Mesangial cell (primary cell): Measurements from ENCODE around the genes PHIP and BCKDHB.

GRCh38 chr6:75602221-75603242 is 852 bp downstream of the SENP6 start:
- RAMPAGE, long total RNA: no peak

GRCh38 chr6:77834437-77834869 is 181.6 kb downstream of the MEI4 start:
- RAMPAGE, long total RNA: no peak

GRCh38 chr6:77834870-77835119 is 182.0 kb downstream of the MEI4 start:
- RAMPAGE, long total RNA: no peak

DNA sequence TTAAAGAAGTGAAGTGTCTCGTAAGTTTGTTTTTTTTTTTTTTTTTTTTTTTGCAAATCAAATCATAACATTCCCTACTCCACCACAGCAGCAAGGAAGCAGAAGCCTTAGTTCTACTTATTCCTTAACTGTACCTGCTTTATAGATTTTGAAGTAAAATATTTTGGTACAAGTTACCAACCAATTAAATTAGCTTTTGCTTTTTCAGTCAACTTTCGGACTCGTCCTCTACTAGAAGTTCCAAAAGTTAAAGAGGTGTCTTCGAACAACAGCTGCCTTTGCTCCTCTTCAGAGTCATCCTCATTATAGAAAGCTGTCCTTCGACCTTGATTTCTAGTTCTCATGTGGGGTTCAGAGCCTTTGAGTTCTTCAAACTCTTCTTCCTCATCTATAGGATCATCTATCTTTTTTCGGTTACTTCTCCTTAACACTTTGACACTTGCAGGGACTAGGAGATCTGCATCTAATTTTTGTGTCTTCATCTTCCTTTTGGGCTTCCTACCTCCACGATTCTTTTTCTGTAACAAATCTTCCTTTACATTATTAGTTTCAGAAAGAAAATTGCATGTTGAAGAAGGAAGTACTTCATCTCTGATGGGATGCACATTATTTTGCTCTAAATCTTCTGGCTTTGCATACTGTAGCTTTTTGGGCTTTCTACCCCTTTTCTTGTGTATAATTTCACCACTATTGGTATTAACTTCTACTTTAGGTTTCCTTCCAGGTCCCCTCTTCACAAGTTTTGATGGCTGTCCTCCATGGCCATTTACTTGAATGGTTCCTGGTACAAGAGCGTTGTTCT is 73.4 kb downstream of the IRAK1BP1 start:
- RAMPAGE, long total RNA: no peak

DNA sequence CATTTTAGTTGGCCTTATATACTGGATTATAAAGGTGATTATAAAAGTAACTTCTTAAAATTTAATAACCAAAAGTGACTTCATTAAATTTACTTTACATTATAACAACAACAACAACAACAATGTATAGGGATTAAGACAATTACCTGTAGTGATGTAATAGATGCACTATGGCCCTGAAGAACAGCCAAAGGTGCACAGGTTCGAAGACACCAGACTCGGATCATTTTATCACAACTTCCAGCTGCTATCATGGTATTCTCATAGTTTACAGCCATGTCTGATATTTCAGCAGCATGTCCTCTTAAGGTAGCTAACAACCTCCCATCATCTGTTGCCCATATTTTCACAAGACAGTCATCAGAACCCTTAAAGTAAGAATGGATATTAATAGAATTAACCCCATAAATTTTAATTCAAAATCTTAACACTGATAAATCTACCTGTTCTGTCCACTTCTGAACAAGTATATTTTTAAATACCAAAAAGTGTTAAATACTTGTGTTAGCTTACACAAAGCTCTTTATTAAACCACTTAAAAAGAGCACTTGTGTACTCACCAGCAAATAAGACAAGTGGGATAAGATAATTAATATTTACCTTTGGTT is 52.2 kb downstream of the PHIP start:
- RAMPAGE, long total RNA: no peak

GRCh38 chr6:79077413-79078406 is at the start of gene PHIP:
Gene PHIP (minus strand): TSS chr6:79078254.
- RAMPAGE, long total RNA: start-site peak on the minus strand at chr6:79077885-79077957, 8 reads

GRCh38 chr6:79656751-79657564 is 25.8 kb downstream of the SH3BGRL2 start:
- RAMPAGE, long total RNA: no peak

DNA sequence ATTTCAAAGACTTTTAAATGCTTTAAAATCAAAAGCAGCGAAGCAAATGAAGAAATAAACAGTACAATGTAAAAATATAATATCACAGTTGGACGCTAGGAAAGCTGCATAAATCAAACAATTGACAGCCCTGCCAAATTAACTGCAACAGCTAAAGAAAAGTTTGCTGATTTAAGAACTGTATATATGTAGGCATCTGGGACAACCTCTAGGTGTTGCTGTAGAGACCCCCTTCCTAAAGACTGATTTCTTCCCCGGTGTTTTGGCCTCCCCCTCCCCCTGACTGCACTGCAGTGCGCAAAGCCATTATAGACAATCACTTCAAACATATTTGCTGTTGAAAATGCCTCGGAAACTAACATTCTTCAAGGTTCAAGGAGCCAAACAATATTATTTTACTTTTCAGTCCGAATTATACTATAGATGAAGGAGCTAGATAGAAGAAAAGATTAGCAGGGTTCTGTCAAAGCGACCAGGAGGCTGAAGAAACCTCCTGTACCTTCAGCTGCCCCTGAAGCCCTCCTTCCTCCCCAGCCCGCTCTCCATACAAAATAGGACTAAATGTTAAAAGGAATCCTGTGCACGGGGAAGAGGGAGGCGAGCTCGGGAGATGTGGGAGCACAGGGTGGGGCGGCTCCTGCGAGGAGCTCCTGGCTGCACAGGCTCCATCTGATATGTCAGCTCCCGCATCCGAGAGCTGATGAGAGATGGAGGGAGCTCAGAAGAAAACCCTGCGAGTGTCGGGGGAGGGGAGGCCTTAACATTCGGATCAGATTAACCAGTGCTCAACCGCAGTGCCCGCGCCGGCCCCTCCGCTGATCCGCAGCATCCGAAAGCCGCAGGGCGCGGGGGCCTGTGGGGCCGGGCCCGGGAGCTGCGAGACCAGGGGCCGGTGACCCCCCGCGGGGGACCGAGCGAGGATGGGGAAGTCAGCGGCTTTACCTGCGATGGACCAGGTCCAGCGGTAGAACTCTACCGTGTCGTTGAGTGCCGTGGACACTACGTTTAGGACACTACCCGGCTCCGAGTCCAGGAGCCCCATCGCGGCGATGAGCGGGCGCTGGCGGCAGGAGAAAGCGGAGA is 774 bp downstream of the ELOVL4 start:
- RAMPAGE, long total RNA: no peak

GRCh38 chr6:79954028-79954304 is 6.6 kb upstream of the ELOVL4 start:
- RAMPAGE, long total RNA: no peak

DNA sequence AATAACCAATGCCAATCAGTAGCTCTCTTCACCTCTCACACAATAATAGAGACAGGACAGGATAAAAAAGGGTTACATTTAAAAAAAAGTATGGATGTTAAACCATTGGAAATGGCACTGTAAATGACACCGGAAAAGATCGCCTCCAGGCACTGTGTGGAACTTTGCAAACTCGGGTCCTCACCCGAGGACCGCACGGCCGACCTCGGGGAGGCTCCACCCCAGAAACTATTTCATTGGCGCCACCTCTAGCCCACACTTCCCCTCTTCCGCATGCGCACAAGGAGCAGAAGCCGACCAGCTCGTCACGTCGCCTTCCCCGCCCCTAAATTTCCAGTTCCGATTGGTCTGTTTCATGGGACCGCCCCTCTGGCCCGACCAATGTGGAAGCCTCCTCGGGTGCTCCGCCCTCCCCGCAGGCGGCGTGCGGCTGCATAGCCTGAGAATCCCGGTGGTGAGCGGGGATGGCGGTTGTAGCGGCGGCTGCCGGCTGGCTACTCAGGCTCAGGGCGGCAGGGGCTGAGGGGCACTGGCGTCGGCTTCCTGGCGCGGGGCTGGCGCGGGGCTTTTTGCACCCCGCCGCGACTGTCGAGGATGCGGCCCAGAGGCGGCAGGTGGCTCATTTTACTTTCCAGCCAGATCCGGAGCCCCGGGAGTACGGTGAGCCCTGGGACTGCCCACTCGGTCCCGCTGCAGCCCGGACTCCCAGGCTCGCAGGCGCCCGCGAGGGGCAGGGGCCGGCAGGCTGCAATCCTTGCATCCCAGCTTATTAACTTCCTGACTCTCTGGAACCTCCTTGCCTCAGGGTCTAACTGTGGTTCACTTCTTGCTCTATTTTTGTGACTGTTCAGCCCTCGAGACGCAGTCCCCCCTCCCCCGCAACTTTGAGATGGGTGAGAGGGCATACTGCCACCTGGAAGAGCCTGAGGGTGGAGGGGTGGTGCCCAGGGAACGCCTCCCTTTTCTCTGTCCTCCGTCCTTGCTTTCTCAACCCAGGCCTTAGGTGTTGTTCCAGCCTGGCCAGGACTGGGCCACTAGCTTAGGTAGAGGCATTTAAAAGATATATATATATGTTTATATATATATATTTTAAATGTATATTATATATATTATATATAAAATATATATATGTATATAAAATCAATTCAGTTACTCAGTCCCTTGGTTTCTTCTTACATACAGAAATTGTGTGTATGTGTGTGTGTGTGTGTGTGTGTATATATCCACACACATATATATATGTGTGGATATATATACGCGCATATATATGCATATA is at the start of gene BCKDHB:
BCKDHB (plus strand) TSS at position 442 of the 1,276 bp plus-strand sequence.
- RAMPAGE, long total RNA: start-site peak on the plus strand centred at position 431 of the sequence, 48 bp wide, 457 reads

DNA sequence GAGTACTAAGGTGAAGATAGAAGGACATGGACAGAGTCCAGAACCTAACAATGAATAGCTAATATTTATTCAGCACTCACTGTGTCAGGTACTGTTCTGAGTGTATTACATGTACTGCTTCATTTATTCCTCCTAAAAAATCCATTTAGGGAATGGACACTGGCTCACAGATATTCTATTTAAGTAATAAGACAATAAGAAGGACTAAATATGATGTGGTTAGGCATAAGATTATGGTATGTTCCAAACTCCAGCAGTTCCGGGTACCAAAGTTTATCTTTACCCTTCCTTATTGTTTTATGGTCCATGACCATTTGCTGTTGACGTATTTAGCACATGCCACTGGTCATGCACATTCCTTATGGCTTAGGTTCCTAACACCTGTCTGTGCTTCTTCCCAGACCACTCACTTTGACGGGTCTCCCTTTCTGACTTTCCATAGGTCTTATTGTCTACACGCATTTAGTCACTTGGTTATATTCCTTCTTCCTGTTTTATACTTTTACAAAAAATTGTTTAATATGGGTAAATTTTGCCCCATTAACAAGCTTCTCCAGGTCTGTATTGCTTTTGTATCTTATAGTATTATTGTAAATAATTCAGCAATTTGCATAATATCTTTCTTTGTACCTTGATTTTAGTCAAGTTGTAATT is 20.5 kb downstream of the BCKDHB start:
- RAMPAGE, long total RNA: no peak

DNA sequence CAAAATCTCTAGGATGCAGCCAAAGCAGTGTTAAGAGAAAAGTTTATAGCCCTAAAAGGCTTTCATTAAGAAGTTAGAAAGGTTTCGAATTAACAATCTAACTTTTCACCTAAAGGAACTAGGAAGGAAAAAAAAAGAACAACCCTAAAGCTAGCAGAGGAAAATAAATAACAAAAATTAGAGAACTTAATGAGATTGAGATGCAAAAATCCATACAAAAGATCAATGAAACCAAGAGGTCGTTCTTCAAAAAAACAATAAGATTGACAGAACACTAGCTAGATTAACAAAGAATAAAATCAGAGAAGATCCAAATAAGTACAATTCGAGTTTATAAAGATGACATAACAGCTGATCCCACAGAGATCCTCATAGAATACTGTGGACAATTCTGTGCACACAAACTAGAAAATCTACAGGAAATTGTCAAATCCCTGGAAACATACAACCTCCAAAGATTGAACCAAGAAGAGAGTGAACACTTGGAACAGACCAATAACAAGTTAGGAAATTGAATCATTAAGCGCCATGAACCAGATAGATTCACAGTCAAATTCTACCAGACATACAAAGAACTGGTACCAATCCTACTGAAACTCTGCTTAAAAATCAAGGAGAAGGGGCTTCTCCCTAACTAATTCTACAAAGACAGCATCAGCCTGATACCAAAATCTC is 194.7 kb downstream of the BCKDHB start:
- RAMPAGE, long total RNA: no peak

DNA sequence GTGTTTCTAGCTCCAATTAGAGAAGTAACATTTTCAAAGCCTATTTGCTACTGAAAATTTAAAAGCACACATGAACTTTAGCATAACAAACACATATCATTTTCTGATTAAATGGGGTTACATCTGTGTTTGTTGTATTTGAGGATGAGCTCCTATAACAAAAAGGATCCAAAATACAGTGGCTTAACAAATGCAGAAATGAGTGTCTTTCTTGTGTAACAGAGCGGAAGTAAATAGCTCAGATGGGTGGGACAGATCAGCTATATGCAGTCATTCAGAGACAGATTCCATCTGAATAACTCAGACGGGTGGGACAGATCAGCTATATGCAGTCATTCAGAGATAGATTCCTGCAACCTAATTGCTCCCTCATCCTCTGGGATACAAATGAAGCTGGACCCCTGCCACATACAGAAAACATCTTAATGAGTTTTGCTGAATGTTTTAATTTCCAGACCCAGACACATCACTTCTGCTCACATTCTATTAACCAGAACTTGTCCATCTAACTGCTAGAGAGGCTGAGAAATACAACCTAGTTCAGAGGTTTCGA is 332.3 kb downstream of the BCKDHB start:
- RAMPAGE, long total RNA: no peak

DNA sequence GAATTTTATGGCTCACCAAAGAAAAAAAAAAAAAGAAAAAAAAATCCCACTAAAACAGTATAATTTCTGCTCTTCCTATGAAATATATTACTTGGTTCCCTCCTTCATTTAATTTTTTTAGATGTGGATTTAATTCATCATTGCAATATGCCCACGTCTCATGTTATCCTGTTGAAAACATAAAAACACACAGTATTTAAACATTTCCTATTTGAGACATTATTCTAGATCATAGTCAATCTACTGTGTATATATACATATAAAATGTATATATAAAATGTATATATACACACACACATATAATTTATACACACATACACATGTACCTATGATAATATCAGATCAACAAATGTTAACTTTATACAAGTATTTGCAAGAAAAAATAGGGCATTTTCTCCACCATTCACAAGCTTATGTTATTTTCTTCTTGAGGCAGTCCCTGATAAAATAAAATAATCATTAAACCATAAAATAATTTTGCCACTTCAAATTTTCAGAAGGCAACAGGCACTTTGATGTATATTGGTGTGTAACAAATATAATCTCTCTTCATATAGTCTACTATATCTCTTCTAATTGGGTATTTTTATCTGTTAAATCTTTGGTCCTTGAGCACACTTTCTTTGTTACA is 4.0 kb downstream of the TENT5A start:
- RAMPAGE, long total RNA: no peak

DNA sequence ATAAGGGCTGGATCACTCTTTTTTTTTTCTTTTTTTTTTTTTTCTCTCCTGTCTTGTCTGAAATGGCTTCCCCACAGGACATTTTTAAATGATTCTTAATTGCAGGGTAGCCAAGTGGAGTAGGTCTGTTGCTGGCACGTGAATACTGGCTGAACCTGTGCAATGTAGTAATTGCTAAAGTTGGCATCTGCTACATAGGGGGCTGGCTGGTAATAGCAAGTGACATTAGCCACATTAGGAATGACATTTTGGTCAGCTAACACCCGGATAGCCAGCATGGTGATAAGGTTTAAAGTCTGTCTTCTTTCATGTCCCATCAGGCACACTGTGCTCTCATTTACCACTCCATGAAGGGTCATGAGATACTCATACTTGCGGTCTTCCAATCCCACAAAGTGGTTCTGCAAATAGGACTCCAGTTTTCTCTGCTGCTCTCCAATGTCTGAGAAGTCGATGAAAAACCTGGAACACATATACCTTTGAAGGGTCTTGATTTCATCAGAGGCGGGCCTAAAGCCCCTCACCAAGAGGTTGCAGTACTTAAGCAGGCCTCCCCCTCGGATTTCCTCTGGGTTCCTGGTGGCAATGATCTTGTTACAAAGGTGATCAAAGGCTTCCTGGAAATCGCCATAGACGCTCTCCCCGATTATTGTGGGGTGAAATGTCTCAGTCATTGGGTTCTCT is 2.7 kb downstream of the TENT5A start:
- RAMPAGE, long total RNA: no peak

DNA sequence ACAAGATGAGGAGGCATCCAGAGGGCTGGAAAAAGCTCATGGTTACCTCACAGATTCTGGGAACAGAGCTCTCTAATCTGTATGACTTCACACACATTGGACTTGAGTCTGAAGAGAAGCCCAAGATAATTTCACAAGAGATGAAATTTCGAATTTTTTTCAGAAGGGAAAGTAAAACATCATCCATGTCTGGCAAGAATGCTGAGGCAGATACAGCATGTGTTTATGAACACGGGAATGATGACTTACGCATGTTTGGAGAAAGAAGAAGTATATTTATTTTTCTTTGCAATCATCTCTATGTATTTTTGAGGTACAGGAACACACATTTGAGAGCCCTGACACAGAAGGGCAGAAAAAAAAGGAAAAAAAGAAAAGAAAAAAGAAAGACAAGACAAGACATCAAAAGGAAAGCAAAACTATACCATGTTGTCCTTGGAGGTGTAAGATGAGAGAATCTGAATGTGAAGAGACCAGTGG is 141.9 kb upstream of the TENT5A start:
- RAMPAGE, long total RNA: no peak

- RAMPAGE, long total RNA: no peak
Measured at GRCh38 chr6:82144095-82144759, 103.3 kb downstream of the IBTK start.

DNA sequence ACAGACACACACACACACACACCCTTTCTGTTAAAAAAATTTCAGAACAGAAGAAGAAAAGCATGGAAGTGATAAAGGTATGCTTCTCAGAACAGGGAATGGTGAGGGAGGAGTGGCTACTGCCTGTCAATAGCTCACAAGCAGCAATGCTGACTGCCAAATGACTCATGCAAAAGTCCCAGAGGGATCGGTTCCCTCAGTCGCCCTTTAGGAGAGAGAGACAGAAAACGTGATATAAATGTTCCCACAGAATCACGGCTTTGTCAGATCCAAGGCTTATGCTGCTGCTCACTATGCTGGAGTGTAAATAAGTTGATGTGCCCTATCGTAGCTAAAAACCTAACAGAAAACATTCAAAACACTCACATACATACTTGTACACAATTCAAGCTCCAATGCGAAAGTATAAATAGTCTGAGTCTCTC is 102.6 kb downstream of the IBTK start:
- RAMPAGE, long total RNA: no peak

DNA sequence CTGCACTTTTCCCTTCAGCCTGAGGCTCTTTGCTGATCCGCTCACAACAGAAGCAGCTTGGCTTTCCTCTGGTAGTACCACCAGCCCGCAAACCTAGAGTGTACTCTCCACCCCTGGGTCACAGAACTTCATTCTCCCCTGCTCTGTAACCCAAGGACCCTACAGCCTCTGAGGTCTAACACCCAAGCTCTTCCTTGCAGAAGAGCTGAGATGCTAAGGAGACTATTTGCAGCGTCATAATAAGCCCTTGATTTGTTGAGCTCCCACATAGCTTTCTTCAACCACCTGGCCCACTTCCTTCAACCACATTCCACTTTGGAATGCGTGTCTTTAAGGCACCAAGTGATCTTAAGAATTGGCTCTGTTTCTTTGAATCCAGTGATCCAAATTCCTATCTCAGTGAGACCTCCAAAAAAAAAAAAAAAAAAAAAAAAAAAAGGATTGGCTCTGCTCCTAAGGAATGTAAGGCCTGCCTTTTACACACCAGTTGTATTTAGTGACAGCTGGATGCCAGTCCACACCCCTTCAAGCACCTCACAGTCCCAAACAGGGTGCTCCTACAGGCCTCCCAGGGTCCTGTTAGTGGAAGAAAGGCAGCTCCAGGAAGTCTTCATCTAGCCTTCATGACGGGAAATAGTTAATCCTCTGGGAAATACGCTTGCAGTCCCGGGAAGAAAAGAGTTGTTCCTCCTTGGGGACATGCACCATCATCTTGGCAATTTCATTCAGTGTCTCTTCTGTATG is 106.2 kb downstream of the UBE3D start:
- RAMPAGE, long total RNA: no peak

GRCh38 chr6:83260548-83261108 is 67.5 kb downstream of the RWDD2A start:
- RAMPAGE, long total RNA: no peak